Thoracic aorta (tissue), 1 donor: ENCODE measurements around the gene SMOC1.

- RAMPAGE, long total RNA: start-site peak on the plus strand at chr14:68977932-68977937, 31 reads; start-site peak on the plus strand at chr14:68978024-68978034, 12 reads
Observed at GRCh38 chr14:68977375-68978465, 1.4 kb downstream of the ACTN1 start.

DNA sequence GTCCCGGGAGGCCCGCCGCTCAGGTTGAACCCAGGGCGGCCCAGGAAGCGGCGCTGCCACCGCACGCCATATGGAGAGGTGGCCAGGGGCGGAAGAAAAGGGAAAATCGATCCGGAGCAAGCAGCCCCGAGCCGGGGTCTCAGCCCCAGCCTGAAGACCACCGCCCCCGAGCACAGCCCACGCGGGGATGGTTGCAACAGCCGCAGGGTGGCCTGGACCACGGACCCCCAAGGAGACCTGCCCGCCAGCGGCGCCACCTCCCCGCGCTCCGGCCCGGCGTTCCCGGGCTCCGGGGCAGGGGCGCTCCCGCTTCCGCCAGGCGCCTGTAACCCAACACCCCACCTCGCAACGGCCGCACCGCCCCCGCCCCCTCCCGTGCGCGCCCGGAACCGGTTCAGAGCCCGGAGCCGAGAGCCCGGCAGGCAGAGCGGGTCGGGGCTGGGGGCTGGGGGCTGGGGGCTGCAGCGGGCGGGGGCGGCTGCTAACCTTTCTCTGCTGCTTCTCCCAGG is 582 bp downstream of the ACTN1 start:
- RAMPAGE, long total RNA: no peak

DNA sequence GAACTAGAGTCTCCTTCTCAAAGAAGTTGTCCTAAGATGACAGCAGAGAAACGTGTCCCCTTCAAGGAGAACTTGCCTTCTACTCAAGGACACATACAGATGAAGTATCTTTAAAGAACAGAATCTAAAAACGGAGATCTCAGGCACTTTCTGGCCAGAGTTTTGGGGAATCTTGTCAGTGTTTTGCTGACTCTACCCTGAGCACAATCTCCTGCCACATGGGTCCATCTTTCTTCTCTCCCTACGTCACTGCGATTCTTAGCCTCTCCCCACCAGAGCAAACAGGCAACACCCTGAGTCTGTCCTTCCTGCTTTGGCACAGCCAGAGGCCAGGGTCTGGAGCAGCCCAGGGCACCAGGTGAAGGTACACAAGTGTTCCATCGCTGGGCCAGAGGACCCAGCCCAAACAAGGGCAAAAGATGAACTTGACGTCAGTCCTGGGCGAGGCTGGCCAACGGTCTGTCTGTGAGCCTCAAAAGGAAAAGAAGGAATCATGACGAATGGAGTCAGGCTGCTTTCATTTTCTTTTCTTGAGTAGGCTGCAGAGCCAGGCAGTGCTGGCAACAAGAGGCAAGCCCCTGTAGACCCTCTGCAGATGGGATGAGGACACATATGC is 12.7 kb upstream of the CCDC177 start:
- RAMPAGE, long total RNA: no peak

GRCh38 chr14:69650848-69651638 is 39.6 kb downstream of the SUSD6 start:
- RAMPAGE, long total RNA: no peak

DNA sequence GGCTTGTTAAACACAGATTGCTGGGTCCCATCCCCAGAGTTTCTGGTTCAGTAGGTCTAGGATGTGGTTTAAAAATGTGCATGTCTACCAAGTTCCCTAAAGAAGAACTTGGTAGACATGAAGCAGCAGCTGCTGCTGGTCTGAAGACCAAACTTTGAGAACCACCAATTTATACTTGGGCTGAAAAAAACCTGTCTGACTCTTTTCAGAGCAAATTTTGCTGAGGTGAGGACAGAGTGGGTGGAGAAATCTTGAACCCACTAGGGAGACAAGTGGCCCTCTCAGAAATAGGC is 61.8 kb downstream of the SUSD6 start:
- RAMPAGE, long total RNA: no peak

DNA sequence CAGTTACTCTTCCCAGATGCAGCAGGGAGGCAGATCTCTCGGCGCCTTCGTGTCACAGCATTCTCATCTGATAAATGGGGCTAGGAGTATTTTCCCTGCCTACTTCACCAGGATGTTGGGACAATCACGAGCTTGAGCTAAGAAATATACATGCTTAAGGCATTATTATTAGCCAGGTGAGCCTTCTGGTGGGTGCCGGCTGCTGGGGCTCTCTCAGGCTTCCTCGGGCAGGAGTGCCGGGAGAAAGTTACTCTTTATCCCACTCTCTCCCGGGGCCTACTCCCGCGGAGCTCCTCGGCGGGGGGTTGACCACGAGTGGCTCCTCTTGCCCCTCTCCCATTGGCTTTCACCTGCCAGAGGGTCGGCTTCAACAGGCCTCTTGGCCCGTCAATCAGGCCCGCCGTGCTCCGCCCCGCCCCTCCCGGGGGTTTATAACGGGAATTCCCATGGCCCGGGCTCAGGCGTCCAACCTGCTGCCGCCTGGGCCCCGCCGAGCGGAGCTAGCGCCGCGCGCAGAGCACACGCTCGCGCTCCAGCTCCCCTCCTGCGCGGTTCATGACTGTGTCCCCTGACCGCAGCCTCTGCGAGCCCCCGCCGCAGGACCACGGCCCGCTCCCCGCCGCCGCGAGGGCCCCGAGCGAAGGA is at the start of gene SMOC1:
Gene SMOC1, plus strand, starts transcription at position 460 of the 645 bp plus-strand sequence.
- RAMPAGE, long total RNA: no peak

DNA sequence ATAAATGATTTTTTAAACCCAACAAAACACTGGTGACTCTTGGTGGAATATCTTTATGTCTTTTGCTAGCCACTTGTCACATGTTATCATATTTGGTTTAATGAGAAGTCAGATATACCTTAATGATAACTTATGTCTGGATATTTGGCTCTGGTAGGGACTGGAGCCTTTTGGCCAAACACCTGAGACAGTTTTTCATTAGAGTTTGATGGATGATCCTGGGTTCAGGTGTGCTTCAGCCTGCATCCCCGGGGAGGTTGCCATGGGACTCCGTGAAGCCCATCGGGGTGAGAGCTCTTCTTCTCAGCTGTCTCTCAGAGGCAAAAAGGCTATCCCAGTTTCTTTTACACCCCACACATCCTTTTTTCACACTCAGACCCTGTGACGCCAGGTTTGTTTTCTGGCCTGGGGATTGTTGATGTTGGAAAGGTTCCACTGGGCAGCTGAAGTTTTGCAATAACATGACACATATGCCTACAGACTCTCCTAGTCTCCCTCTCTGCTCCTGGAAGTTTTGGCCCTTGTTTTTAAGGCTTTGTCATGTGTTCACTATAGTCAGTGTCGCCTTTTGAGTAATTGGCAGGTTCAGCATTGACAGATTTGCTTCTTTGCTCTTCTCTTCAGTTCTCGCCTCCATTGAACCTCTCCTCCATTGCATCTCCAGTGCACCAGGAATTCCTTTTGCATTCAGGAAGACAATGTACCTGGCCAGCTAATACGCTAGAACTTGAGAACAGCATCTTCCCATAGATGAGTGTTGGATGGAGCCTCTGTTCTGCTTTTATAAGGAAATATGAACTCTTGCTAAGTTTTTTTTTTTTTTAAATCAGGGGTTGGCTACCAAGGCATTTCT is 118.6 kb downstream of the SMOC1 start:
- RAMPAGE, long total RNA: no peak

- RAMPAGE, long total RNA: no peak
Observed at GRCh38 chr14:70293714-70294176, 65.7 kb downstream of the COX16 start.

- RAMPAGE, long total RNA: no peak
Observed at GRCh38 chr14:70416230-70416684, 633 bp downstream of the SYNJ2BP start.

GRCh38 chr14:70706984-70707863 is 65.5 kb downstream of the TTC9 start:
- RAMPAGE, long total RNA: no peak

DNA sequence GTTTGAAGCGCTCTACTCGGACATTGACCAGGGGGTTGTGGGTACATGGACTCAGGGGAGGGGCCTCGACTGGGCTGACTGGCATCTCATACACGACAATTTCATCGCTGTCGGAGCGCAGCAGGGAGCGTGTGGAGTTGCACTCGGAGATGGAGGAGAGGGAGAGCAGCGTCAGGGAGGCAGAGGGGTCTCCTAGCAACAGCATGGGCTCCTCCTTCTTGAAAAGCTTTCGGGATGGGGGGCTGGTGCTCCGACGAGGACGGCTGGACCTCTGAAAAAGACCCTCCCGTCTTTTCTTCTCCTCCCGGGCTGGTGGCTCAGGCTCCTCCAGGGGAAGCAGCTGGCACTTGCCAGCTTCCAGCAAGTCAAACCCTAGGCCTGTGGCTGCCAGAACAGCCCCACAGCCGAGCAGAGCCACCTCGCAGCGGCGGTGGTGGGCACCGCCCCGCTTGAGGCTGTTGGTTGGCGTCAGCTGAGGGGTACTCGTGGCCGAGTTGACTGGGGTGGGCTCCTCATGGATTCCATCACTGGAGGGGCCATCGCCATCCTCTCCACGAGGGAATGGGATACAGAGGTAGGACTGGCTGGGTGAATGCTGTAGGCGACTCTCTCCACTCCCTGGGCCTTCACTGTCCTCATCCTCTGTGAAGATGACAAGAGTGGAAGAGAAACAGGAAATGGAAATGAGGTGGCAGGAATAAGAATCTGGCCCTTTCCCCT is 76.5 kb downstream of the MAP3K9 start:
- RAMPAGE, long total RNA: no peak

- RAMPAGE, long total RNA: no peak
Observed at GRCh38 chr14:70837965-70838549, 28.7 kb upstream of the MAP3K9 start.

- RAMPAGE, long total RNA: no peak
Observed at GRCh38 chr14:70915579-70916640, 8.7 kb downstream of the PCNX1 start.

- RAMPAGE, long total RNA: no peak
Observed at GRCh38 chr14:70988245-70988831, 81.1 kb downstream of the PCNX1 start.

- RAMPAGE, long total RNA: no peak
Observed at GRCh38 chr14:71092502-71093026, 185.3 kb downstream of the PCNX1 start.

DNA sequence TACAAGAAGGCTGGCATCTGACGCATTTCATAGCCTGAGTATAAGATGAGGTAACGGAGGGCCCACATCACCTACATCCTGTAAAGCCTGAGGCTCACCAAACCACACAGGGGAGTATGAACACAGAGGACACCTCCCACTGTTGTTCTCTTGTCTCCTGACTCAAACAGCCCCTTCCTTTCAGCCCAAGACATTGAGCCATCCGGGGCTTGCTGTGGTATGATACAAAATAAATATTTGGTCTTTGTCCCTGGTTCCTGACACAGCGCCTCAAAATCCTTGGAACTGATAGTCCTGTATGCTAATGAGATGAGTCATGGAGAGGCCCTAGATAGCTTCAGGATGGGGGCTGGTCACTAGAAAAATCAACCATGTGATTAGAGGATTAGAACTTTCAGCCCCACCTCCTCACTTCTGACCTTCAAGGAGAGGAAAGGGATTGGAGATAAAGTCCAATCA is 176.8 kb upstream of the SIPA1L1 start:
- RAMPAGE, long total RNA: no peak

- RAMPAGE, long total RNA: no peak
Observed at GRCh38 chr14:71165163-71165824, 155.0 kb upstream of the SIPA1L1 start.

GRCh38 chr14:71336300-71337128 is 16.2 kb downstream of the SIPA1L1 start:
- RAMPAGE, long total RNA: no peak

- RAMPAGE, long total RNA: no peak
Observed at GRCh38 chr14:71346129-71346809, 26.0 kb downstream of the SIPA1L1 start.

GRCh38 chr14:71429192-71429748 is 109.0 kb downstream of the SIPA1L1 start:
- RAMPAGE, long total RNA: no peak